Ileum (tissue), 1 donor: Measurements from ENCODE around the gene ABHD17C.

GRCh38 chr15:78898778-78899177, 26.1 kb downstream of the MORF4L1 start:
- PRO-cap = no peak

DNA sequence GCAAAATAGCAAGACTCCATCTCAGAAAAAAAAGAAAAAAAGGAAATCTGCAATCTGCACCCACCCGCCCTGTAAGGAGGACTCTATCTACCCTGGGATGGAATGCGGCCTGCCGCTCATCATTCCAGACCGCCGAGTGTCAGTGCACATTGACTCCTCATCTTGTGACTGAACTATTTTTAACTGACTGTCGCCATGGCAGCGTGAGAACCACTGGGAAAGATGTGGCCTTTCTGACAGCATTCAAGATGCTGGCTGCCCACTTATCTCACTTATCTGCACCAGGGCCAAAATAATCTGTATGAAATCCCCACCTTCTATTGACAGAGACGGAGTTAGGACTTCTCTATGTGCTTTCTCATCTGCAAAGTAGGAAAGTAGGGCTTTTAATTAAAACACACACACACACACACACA, 38.8 kb upstream of the ANKRD34C start:
- PRO-cap = no peak

DNA sequence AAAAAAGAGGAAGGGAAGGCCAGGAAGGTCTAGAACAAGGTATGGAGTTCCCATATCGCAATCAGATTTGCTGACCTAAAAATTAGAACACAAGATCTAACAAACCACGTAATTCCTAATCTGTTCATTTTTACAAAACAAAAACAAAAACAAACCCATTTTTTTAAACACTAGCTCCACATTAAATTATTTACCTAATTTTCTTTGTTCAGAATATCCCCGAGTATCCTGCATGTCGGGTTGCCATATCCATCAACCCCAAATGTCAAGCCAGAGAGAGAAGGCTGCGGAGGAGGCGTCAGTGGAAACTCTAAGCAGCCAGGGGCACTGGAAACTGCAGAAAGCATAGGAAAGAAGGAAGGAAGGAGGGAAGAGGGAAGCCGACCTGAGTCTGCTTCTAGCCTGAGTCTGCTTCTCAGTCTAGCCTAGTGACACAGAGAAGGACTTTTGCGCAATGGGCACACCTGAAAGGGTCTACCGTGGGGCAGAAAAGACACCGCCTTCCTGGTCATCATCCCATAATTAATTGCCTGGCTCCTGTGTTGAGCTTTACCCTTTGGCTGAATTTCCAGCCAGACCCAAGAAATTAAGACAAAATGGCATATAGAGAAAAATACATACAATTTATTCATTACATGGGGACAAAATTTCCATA, 10.6 kb downstream of the BCL2A1 start:
- PRO-cap = no peak

DNA sequence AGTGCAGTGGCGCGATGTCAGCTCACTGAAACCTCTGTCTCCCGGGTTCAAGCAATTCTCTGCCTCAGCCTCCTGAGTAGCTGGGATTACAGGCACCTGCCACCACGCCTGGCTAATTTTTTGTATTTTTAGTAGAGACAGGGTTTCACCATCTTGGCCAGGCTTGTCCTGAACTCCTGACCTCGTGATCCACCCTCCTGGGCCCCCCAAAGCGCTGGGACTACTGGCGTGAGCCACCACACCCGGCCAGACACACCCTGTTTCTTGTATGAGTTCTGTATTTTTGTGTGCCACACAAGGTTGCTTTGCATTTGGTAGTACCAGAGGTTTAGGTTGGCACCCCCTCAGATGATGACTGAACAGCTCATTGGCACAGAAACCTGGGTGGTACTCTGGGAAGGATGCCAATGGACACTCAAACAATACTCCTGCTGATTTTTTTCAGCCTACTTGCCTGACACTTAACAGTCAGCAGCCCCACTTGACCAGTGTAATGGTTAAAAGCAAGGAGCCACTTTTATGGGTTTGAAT, 39.1 kb upstream of the BCL2A1 start:
- PRO-cap = no peak

- PRO-cap = bidirectional peak, plus-strand start at chr15:80059690, minus-strand start at chr15:80059429
Measured at GRCh38 chr15:80059057-80059595, 350 bp upstream of the ZFAND6 start.

DNA sequence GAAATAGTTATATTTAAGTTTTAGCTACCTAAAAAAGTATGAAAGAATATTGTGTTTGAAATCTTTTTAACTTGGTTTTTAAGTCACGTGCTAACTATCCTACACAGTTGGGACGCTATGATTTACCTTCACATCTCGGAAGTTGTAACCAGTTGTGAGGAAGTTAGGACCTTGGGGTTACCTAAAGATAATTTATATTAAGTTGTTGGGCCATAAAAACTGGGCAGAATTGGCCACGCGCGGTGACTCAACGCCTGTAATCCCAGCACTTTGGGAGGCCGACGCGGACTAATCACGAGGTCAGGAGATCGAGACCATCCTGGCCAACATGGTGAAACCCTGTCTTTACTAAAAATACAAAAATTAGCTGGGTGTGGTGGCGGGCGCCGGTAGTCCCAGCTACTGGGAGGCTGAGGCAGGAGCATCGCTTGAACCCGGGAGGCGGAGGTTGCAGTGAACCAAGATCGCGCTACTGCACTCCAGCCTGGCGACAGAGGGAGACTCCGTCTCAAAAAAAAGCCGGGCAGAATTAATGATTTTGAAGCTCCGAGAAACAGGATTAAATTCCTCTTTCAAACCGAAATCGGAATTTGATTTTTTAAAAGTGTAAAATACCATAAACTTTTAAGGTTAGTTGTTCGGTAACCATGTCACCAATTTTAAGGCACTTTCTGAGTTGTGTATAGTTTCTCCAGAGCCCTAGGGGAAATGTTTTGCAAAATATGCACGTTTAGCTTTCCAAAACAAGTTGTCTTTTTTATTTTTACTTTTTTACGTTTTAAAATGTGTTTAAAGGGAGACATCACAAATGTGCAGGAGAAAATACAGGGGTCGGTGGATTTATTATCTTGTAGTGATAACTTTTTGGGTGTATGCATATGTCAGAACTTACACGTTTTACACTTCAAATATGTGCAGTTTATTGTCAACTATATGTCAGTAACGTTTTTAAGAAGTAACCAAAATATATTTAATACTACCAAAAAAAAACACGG, 1.2 kb downstream of the ZFAND6 start:
- PRO-cap = unidirectional peak, minus-strand start at position 165 of the sequence

DNA sequence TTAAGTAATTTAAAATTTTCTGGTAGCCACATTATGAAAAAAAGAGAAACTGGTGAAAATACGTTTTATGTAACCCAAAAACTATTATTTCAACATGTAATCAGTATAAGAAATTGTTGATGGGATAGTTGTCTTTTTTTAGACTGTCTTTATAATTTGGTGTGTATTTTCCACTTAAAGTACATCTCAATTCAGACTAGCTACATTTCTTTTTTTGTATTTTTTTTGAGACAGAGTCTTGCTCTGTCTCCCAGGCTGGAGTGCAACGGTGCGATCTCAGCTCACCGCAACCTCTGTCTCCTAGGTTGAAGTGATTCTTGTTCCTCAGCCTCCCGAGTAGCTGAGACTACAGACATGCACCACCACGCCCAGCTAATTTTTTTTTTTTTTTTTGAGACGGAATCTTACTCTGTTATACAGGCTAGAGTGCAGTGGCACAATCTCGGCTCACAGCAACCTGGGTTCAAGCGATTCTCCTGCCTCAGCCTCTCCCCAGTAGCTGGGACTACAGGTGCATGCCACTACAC, 3.8 kb downstream of the ZFAND6 start:
- PRO-cap = no peak

DNA sequence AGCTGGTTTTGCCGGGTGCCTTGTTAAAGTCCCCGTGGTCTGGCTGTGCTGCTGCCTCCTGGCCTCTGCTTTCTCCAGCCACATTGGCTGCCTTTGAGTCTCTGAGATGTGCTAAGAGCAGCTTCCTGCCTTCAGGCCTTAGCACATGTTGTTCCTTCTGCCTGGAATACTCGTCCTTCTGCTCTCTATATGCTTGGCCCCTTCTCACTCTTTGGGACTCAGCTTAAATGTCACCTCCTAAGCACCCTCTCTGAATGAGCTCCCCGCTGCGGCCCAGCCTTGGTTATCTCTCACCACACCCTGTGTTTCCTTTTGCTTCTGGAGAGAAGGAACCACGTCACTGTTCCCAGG, 2.1 kb downstream of the FAH start:
- PRO-cap = no peak

DNA sequence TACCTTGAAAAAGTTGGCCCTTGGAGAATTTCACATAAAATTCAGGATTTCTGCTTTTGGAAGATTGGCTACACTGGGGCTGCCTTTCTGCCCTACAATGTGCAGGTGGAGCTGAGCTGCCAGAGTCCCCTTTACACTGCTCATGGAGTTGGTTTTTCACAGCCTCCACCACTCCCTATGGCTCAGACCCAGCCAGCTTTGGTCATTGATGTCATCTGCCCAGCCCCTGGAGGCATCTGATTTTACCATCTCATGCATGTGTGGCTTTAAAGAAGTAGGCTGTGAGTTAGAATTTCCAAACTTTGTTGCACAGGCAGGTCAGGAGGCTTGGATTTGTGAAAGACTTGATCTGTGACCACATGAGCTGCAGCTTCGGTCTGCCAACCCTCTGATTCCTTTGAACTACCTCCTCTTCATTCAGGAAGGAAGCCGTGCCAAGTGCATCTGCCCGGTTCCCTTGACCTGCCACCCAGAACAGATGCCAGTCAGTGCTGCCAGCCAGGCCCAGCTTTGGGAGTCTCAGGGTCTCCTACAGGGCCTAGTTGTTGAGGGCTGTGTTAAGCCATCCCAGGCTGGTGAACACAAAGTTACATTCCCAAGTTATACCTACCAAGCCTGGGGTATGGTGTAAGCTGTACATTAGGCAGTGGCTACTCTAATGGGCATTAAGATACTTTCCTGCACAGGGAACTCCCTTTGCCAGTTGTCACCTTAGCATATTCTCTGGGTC, 9.2 kb downstream of the CTXND1 start:
- PRO-cap = no peak

DNA sequence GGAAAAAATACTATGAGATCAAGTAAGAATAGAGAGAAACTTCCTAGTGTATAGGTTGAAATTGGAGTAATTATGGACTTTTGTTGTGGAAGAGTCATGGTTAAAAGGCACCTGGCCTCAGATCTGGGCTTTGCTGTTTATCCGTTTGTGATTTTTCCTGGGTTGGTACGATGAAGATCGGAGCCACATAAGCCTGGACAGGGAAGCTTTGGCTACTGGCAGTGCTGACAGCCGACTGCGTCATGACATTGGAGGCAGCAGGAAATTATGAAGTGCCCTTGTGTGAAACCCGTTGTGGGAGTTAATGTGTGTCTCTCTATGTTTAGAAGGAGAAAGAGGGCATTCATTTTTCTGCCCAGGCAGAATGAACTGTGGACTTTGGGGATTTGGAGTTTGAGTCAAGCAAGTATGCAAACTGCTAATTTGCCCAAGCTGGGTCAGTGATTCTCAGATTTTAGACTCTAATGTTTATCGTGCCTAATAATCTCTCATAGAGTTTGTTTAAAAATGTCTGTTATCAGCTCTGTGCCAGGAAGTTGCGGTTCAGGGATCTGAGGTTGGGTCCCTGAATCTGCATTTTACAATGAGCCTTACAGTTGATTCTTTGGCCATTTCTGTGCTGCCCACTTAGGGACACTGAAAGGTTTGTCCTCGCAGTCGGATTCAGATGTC, 5.6 kb downstream of the CTXND1 start:
- PRO-cap = no peak

DNA sequence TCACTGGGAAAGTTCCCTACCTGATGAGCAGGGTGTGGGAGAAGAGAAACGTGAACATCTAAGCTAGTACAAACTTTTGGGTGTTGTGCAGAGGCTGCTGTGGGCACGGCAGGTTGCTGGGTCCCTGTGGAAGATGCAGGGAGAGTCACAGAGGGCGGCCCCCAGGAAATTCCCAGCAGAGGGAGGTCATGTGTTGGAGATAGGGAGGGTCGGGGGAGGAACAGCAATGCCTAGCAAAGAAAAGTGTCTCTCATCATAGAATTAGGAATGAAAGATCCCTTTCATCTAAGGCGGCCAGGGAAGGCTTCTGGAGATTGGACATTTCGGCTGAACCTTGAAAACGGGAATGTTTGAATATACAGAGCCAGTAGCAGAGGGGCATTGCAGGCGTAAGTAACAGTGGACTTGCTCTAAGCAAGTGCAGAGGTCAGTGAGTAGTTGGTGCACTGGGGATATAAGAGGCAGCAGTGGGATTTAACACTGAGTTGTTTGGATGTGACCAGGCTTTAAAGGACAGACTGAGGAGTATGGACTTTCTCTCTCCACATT, 1.2 kb downstream of the ARNT2 start:
- PRO-cap = no peak

- PRO-cap = no peak
Measured at GRCh38 chr15:80466946-80467663, 62.9 kb downstream of the ARNT2 start.

DNA sequence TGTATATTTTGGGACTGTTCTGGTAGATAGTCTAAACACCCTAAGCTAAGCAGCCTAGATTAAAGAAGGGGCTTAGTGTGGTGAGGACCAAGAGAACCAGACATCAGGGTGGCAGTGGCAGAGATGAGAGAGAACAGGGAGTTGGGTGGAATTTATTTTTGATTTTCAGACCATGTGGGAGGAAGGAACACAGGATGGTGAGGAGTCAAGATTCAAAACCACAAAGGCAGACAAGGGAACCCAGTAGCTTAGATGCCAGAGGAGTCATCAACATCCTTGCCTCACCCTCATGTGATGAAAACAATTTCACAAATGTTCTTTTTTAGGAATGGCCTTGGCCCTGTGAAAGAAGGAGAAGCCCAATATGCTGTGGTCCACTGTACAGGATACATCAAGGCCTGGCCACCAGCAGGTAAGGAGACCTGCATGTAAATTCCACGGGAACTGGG, 109.8 kb downstream of the ARNT2 start:
- PRO-cap = no peak

GRCh38 chr15:80583157-80583489, 112.0 kb upstream of the ABHD17C start:
- PRO-cap = unidirectional peak, plus-strand start at chr15:80583417

- PRO-cap = bidirectional peak, plus-strand start at chr15:80695341, minus-strand start at chr15:80695196
Measured at GRCh38 chr15:80694764-80695491, at the start of gene ABHD17C. TSS of gene ABHD17C (plus strand) at chr15:80695310.

- PRO-cap = no peak
Measured at GRCh38 chr15:80955878-80956523, 33.6 kb downstream of the MESD start.

GRCh38 chr15:81001257-81002303, 857 bp downstream of the TLNRD1 start:
- PRO-cap = bidirectional peak, plus-strand start at chr15:81001417, minus-strand start at chr15:81001352; bidirectional peak, plus-strand start at chr15:81001614, minus-strand start at chr15:81001535; bidirectional peak, plus-strand start at chr15:81001941, minus-strand start at chr15:81001678; unidirectional peak, minus-strand start at chr15:81001997

GRCh38 chr15:81003946-81004816, 3.5 kb downstream of the TLNRD1 start:
- PRO-cap = no peak

- PRO-cap = no peak
Measured at GRCh38 chr15:81189507-81190174, 7.0 kb upstream of the IL16 start.

DNA sequence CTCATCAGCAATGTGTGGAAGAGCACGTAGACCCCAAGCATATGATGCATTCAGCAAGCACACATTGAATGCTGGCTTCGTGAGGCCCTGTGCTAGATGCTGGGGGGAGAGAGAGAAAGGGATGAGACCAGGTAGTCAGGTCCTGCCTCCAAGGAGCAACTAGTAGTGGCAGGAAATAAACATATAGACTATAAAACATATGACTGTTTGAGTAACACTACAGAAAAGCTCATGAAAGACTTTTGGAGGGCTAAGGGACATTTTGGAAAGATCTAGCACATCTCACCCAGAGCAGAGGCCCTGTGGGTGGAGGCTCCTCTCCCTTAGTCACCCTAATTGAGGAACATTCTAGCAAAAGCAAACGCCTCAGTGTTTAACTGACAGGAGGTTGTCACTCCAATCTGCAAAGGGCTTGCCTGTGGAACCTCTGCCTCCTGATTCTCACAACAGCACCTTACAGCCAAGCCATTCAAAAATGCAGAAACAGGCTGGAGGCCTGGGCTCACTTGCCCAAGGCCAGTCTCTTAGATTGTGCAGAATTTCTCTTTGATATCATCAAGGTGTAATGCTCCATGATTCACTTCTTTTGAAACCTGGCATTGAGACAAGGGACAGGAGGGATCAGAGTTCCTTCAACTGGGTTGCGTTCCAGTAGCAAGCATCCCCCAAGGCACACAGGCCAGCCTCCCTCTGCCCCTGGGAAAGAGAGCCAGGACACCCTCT, 26.1 kb downstream of the STARD5 start:
- PRO-cap = bidirectional peak, plus-strand start at position 399 of the sequence, minus-strand start at position 334 of the sequence